ENCODE results near the genes NYAP2, IRS1 and SCYGR3.

- PRO-cap = no peak
Measured at GRCh38 chr2:224546656-224547789, 38.1 kb downstream of the CUL3 start.

- PRO-cap = no peak
Measured at GRCh38 chr2:224774458-224775122, 58.4 kb upstream of the CCDC195 start.

DNA sequence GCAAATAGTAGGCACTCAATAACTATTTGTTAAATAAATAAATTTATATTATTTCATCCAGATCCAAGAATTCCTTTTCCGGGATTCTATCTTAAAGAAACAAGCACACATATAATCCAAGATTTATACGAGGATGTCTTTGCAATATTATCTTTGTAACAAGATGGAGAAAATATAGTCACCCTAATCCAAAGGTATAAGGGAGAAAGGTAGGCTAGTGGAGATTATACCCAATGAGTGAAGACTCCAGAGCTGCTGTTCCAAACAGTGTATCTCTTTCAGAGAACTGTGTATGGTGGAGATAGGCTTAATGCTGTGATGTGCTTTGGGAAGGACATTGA lies 106.5 kb downstream of the DOCK10 start:
- PRO-cap = no peak

DNA sequence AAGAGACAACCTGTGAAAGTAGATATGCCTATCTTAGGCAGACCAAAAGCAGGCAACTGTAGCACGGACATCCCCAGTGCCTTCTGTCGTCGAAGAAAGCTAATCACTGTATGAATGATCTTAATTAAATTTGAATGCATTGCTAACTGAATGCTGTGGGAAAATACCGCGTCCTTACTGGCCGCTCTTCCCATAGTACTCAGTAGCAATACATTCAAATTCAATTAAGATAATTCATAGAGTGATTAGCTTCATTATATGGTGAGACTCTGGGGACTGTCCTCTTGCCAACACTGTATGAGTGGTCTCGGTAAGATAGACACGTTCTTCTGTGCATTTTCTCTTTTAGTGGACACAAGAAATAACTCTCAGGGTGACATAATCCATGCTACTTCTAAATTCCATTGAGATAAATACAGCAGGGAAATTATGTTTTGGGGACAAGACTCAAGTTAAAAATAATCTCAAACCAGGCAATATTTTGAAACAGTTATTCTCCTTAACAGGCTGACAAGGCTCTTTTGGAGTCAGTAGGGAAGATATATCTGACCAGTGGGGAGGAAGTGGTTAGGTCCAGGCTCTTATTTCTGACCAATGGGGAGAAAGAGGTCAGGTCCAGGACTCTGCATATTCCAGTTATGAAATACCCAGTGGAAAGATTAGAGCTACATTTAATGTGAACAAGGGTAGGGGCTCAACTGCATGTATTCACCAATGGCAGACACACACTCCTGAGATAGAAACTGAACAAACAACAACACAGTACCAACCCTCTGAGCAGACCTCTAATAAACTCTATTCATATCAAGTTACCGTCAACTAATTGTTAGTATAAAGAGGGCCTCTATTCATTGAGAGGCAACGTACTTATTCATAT lies 97.3 kb downstream of the DOCK10 start:
- PRO-cap = no peak

- PRO-cap = no peak
Measured at GRCh38 chr2:224973691-224974096, 68.6 kb downstream of the DOCK10 start.

- PRO-cap = no peak
Measured at GRCh38 chr2:225399476-225399933, at the start of gene NYAP2. Gene NYAP2, plus strand, starts transcription at chr2:225399710.

DNA sequence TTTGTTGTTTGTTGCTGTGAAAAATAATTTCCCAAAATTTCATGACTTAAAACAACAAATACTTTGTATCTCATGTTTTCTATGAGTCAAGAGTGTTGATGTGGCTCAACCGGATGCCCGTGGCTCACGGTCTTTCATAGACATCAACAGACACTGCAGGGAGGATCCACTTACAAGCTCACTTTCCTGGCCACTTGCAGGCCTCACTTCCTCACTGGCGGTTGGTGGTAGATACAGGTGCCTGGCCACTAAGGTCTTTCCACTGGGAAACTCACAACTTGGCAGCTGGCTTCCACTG lies 662.9 kb downstream of the IRS1 start:
- PRO-cap = no peak

DNA sequence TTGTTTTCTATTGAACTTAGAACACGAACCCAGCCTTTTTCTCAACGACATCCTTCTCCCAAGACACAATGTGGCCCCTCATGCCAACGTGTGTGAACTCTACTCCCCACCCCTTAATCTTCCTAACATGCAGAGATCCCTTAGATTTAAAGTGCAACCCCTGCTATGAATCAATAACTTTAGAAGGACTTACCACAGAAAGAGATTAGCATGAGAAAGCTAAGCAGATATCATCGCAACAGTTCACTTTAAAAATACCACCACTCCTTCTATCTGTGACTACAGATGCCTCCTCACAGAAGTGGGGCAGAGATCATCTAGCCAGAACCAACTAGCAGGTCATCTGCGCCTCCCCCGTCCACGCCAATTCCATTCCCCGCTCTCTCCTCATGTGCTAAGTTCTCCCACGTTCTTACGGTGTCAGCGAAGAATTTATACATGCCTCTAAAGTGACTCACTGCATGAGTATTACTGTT lies 138.0 kb downstream of the IRS1 start:
- PRO-cap = no peak

GRCh38 chr2:226738514-226739472 lies 60.8 kb downstream of the IRS1 start:
- PRO-cap = no peak

DNA sequence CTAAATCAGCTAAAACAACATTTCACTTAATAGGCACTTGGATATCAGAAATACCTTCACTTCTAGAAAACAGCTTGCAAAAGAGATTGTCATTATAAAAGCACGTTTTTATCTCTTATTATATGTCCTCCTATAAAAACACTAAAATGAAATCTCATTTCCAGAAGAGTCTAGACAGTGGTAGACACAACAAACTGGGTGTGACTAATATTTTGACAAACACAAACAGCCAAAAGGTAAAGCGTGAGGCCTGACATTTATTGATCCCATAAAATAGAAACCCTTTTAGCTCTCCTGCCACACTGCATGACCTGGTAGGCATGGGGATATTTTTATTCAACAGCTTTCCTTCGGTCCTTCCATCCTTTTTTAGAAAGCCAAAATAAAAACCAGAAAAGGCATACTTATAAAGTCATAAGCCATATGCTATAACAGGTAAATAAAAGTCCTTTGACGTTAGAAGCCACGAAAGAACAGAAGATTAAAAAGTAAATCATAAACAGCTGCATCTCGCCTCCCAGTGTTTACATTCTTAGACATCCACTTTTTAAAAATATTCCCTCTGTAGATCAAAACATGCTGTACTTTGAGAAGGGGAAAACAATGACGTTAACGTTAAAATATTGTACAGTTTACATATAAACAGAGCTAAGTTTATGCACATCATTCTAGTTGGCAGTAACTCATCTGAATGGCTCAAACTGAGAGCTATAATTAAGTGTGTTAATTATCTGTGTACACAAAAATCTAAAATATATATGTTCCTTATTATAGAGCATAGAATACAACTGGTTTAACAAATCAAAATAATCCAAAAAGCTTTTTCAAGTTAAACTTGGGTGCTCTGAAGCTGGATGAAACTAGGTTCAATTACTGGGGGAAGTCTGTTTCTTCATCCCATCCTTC lies 44.6 kb downstream of the IRS1 start:
- PRO-cap = no peak

- PRO-cap = no peak
Measured at GRCh38 chr2:226770551-226771374, 28.9 kb downstream of the IRS1 start.

GRCh38 chr2:226799251-226800272 lies at the start of gene IRS1:
Gene IRS1, minus strand, starts transcription at chr2:226799820.
- PRO-cap = bidirectional peak, plus-strand start at chr2:226799331, minus-strand start at chr2:226799179; bidirectional peak, plus-strand start at chr2:226799785, minus-strand start at chr2:226799763

DNA sequence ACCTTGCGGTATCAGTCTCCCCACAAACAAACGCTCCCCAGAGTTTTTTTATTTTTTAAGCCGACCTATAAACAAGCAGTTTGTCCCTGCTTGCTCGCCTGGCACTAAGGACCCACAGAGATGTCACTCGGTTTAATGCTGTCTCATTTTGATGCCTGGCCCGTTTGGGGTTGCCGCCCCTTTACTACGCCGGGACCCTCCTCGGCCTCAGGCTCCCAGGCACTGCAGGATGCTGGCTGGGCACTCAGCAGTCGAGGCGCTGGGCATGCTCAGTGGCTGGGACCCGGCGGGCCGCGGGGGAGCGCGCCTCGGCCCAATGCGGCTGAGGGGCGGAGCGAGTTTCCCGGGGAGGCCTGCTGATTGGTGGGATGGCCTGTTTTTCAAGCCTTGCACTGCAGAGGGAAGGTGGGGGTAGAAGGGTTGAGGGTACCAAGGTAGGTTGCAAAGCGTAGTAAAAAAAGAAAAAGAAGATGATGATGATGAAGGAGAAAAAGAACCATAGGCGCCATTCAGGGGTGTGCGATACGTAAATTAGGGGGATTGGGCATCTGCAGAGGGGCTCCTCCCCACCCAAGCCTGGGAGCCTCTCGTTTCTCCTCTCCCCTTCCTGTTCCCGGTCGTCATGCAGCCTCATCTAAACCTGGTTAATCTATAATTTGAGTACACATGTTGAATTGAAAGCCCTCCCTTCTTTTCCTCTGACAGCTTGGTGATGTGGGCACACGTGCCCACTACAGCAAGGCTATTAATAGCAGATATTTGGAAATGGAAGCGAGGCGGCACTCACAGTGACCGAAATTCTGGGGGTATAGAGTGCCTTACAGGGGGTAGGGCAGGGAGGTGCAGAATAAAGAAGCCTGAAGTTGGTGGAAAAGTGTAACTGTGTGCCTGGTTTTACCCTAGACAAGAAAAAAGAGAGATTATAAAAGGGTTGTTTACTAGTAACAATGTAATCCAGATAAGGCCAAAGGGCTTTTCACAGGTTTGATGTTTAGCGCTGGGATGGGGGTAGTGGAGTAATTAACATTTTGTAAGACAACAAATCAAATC lies 1.6 kb upstream of the IRS1 start:
- PRO-cap = unidirectional peak, minus-strand start at position 106 of the sequence; unidirectional peak, minus-strand start at position 224 of the sequence

GRCh38 chr2:226839136-226839588 lies 3.3 kb downstream of the RHBDD1 start:
- PRO-cap = no peak

- PRO-cap = no peak
Measured at GRCh38 chr2:226944469-226945146, 108.8 kb downstream of the RHBDD1 start.

DNA sequence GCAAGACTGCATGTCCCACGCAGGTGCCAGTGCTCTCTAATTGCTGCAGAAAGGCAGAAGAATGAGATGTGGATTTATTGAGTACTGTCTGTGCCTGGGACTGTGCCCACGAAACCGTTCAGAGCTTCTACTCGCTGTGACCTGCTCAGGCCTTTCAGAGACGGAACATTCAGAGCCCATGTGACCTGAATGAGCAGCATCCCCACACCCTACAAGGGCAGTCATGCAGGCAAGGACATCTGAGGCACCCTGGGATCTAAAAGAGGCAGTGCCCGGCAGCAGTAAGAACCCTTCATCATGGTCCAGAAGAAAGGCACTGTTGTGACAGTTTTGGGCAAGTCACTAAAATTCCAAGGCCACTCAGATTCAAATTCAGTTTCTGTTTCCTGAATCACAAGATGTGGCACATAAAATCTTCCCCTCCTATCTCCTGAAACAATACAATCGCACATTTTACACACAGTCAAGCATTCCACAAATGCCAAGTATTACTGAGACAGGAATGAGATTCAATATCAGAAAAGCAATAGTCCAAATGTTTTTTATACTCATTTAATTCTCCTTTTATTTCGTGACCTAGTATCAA lies 16.0 kb downstream of the COL4A3 start:
- PRO-cap = no peak

GRCh38 chr2:227413040-227413704 lies 25.4 kb upstream of the SCYGR1 start:
- PRO-cap = unidirectional peak, plus-strand start at chr2:227413569

- PRO-cap = no peak
Measured at GRCh38 chr2:227527939-227528406, 56.0 kb downstream of the AGFG1 start.

DNA sequence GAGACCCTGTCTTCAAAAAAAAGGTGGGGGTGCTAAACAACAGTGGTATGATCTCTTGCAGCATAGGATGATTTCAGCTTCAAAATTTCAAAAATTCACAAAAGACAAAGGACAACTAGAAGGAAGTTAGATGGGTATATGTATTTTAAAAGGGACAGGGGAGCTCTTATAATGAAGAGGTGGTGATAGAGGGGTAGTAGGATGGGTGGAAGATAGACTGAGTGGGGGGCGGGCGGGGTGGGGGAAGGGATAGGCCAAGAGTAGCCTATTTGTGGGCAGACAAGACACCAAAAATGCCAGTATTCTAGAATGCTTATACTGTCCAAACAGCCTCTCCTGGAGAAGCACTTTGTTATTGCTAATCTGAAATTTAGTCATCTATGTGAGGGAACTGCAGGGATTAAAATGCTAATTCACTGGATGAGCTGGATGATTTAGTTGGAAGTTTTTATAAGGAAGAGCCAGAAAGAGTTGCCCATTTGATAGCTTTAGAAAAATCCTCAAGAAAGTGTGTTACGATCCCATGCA lies 30.8 kb upstream of the SCYGR2 start:
- PRO-cap = no peak

- PRO-cap = no peak
Measured at GRCh38 chr2:227614767-227615021, at the start of gene SCYGR3. Gene SCYGR3, minus strand, starts transcription at chr2:227614840.

All from gallbladder (tissue), 1 donor.